Neural crest cell (in vitro differentiated cells): ENCODE results near the genes ARL17A and NPEPPS.

DNA sequence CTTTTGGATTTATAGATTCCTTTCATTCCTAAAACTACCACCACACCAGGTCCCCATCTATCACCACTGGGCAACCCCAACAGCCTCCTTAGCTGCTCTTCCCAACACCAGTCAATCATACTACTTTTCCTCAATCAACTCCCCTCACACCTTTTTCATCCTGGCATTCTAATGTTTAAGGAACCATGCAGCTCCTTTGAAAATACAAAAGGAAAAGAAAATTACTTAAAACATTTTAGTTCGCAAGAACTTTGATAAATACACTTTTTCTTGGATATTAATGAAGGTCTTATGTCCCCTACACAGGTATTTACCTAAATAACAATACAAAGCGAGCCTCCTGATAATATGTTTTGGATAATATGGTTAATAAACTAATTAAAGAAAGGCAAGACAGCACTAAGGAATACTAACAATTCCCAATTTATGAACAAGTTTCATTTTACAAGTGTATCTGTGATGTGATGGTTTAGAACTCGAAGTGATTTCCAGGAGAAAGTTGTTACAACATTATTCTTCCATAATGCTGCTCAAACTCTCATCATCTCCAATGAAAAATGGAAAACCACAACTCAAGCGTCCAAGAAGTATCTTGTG lies 94.9 kb downstream of the KANSL1 start:
- PRO-cap = no peak

DNA sequence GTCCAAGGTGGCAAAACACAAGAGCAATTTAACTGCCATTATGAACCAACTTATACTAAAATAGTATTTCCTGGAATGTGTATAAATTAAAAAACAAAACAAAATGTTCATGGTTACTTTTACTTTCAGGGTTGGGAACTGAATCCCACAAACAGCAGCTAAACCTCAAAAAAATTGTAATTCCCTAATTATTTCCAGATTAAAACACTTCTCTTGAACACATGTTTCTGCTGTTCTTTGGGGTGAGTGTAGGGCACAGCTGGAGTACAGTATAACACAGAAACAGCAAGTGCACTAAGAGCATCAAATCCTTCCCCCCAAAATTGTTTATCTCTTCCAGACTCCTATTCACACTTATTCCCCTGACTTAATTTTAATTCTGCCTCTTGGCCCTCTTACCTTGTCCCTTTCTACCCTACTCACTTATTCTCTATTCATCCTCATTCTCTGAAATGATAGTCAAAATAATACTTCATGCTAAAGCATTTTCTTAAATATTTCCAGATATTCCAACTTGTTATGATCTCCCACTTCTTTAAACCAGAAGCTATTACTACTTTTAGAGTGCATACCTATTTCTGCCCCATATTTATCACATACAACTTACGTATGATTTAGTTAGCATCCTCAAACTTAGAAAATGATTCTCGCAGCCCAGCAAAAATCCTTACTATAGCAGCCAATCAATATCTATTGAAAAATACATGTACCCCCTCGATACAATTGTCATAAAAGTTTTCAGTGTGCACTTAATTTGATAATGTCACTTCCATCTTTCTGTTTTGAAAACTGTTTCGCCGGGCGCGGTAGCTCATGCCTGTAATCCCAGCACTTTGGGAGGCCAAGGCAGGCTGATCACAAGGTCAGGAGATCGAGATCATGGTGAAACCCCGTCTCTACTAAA lies 56.2 kb downstream of the KANSL1 start:
- PRO-cap = no peak

DNA sequence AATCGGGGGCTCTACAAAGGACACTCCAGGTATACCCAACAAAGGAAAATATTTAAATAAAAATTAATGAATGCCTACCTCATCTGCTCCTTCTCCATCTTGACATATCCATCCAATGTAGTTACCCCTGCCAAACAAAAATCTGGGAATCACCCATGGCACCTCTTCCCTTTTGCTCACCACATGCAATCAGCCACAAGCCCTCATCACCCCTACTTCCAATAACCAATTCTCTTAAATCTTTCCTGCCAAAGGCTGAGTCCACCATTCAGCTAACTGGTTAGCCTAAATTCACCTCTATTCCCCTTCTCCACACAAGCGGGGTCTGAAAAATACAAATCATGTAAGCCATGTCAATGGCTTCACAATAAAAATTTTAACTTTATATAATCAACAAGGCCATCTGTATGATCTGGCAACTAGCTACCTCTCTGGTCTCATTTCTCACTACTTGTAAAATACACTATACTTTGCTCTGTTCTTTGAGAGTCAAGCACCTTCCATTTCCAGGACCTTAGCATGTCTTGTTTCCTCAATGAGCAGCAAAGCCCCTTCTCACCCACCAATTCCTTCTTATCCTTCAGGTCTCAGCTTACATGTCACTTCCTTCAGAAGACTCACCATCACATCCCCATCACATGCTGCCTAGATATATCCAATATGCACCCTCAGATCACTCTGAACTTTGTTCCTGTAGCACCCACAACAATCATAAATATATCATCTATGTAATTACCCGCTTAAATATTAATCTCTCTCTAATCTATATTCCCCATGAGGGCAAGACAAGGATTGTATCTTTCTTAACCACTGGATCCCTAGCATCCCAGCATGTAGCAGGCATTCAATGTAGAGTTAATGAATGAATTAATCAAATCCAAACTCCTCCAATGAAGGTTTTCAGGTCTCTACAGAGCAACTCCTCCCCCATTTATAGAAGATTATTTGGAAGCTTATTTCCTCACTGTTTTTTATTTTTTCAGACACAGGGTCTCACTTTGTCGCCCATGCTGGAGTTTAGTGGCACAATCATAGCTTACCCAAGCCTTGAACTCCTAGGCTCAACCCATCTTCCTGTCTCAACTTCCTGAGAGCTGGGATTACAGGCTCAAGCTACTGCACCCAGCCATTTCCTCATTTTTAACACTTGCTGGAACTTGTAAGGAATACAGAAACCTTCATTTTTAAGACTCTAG lies 30.4 kb downstream of the KANSL1 start:
- PRO-cap = no peak

DNA sequence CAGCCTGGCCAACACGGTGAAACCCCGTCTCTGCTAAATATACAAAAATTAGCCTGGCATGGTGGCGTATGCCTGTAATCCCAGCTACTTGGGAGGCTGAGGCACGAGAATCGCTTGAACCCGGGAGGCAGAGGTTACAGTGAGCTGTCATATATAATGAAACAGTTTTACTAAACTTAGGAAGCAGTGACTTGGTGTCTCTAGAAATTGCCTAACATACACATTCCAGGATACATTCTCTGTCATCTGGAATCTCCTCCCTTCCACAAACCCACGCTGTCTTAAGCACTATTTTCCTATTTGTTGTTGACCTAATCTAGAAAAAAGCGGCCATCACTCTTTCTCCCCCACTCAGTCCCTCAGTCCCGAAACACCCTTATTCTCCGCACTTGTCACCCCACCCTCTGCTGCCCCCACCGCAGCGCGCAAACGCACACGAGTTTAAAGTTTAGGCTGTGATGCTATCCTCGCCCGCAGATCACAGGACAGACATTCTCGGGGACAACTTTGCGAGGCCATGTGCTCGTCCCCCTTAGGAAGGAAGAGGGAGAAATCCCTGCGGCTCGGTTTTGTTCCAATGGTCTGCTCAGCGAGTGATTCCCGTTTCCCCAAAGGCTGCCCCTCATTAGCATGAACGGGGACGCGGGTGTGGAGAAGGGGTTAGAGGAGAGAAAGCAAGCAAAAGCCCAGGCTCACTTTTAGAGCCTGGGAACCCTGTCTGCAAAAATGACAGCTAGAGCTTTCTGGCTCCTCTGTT lies 28.9 kb upstream of the LRRC37A start:
- PRO-cap = bidirectional peak, plus-strand start at position 474 of the sequence, minus-strand start at position 341 of the sequence

- PRO-cap = no peak
Measured at GRCh38 chr17:46579533-46579816, at the start of gene ARL17A. TSS of gene ARL17A (minus strand) at chr17:46579691.

DNA sequence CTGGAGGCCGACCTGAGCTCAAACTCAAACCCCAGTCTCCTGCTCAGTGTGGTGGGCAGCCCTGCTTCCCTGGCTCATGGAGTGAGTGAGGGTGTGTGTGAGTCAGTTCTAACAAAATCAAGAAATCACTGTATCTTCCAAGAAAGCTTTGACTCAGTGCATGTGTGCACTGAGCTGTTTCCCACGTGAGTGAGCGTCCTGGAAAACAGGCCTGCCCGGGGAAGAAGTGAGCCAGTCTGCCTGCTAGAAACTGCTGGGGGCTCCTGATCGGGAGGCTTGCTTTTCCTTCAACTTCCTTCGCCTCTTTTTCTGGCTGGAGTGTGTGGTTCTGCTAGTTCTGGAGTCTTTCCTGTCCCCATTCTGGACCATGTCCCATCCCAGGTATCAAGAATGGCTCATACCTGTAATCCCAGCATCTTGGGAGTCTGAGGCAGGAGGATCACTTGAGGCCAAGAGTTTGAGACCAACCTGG lies 15.1 kb upstream of the WNT3 start:
- PRO-cap = no peak

DNA sequence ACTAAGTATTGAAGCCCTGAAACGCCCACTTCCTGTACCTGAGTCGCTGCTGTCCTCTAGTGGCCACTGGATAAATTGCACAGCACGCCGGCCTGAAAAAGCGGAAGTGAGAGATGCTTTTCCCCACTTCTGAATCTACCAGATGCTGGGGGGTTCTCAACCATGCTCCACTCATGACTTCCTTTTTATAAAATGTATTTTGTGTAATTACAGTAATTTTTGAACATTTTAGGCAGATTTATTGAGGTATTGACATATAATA lies 22.1 kb upstream of the RPRML start:
- PRO-cap = no peak

DNA sequence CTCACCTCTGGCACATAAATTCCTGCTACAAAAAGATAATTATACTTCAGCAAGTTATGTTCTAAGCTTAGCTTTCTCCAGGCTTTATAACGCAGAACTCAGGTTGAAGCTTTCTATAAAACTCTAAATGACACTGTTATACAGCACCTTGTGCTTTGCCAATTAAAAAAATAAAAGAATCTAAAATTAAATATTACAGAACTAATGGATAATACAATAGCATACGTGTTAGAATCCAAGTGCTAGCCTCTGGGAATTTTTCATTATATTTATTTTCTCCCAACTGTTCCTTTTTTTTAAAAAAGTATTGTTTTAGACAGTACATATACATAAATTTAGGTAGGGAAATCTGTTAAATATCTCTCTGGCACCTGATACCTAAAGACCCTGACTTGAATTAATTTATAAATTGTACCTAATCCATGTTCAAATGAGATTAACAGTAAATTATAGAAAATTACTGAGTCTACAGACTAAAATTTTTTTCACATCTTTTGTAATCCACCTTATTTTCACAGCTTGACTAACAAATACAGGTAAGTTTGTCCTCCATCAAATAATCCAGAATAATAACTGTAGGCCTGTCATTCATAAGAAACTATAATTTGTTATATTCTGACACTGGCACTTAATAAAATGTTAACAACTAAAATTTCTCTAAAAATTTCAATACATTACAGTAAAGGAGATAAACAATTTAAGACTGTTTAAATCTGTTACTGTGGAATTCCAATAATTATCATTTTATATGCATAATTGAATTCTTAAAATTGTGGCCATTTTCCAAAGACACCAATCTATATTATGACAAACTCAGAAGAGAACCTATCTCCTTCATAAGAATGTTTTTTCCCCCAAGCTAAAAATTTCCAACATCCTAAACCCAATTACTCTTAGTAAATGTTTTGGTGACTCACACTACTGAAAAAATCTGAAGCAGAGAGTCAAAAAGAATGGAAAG lies 69.9 kb downstream of the CDC27 start:
- PRO-cap = no peak

- PRO-cap = no peak
Measured at GRCh38 chr17:47223521-47223860, 14.3 kb downstream of the MYL4 start.

GRCh38 chr17:47265770-47266755 lies 12.4 kb downstream of the ITGB3 start:
- PRO-cap = no peak

GRCh38 chr17:47276855-47277423 lies 23.3 kb downstream of the ITGB3 start:
- PRO-cap = no peak

GRCh38 chr17:47530799-47531845 lies at the start of gene NPEPPS:
TSS of gene NPEPPS (plus strand) at chr17:47531108.
- PRO-cap = bidirectional peak, plus-strand start at chr17:47531191, minus-strand start at chr17:47530992; unidirectional peak, plus-strand start at chr17:47531413

DNA sequence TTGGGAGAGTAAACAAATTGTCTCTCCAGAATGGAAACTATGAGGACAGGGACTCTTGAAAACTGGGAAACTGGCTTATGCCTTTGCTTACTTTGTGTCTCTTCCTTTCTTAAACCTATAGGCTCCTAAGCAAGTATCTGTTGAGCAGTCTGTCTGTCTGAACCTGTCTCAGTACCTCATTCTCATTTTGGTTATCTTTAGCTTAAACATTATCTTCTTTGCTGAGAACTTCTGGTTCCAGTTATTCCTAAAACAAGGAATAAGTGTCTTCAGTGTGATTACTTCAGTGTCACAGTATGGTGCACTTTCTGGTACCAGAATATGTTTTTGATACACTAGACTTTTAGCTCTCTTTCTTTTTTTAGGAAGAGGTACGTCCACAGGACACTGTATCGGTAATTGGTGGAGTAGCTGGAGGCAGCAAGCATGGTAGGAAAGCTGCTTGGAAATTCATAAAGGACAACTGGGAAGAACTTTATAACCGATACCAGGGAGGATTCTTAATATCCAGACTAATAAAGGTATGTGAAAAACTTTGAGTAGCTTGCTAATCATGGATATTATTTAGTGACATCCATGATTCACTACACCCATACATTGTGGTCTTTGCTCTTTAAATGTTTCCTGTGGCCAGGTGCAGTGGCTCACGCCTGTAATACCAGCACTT lies 30.9 kb upstream of the KPNB1 start:
- PRO-cap = no peak

- PRO-cap = no peak
Measured at GRCh38 chr17:47654909-47655248, 5.2 kb downstream of the KPNB1 start.

GRCh38 chr17:47685393-47685829 lies 8.6 kb upstream of the TBKBP1 start:
- PRO-cap = no peak

DNA sequence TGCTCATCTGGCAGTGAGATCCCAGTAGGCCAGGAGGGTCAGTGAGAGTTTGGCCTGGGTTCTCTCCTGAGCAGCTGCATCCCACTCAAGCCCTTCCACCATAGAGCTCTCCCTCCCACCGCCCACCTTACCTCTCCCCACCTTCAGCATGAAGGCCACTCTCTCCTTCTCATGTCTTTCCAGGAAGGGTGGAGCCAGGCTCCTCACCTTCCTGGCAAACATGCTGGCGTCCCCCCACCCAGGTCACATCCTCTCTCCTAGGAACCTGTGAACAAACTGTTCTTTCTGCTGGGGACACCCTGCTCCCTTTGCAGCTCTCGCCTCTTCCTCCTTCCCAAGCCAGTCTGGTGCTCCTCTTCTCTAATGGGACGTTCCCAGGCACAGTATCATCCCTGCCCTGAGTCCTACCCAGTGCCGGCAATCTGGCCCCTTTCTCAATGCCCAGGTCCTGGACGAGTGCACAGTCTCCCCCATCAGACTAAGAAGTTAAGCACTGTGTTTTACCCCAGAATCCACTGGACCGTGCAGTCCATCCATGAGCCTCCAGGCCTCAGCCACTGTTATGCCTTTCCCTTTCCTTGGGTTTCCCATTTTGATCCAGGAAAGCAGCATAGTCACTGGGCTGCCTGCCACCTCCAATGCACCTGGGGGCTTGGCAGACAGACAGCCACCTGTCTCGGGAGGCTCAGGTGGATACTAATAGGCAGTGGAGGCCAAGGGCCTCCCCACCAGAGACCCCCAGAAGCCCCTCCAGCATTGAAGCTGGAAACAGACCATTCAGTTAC lies 12.7 kb upstream of the SP2 start:
- PRO-cap = no peak

GRCh38 chr17:47987187-47988112 lies 16.5 kb downstream of the CDK5RAP3 start:
- PRO-cap = no peak

DNA sequence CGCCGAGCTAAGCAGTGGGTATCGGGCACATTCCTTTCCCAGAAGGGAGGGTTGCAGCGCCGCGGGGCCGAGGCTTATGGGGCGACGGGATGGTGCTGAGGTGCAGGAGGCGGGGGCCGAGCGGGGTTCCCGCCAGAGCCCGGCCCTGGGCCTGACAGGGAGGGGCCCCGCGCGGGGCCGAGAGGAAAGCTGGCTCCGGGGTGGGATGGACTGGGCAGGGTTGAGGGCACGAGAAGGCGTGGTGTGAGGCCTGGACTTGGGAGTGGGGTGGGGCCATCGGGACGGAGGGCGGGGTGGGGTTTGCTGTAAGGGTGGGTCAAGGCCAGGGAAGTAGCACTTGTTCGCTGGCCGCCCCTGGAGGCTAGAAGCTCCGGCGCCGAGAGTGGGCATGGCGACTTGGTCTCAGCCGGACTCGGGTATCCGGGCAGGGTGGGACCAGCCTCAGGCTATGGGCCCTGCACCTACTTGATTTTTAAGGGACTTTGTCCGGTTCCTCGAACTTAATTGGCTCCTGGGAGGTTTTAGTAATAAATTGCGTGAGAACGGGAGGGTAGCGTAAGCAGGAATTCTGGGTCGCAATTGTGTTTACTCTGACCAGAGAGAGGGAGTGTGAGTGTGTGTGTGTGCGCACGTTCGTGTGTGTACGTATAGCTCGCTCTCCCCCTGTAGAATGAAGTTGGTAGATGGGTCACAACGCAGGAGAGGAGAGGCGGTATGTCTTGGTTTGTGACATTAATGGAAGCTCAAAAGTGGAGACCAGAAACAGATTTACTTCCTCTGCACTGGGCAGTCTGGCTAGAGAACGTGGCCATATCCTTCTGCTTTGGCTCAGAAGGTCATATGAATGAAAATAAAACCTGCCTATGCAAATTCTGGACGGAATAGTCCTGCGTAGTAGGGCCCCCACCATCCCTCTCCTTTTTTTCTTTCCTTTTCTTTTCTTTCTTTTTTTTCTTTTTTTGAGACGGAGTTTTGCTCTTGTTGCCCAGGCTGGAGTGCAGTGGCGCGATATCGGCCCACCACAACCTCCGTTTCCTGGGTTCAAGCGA lies 614 bp downstream of the NFE2L1 start:
- PRO-cap = bidirectional peak, plus-strand start at position 364 of the sequence, minus-strand start at position 153 of the sequence; bidirectional peak, plus-strand start at position 682 of the sequence, minus-strand start at position 672 of the sequence

DNA sequence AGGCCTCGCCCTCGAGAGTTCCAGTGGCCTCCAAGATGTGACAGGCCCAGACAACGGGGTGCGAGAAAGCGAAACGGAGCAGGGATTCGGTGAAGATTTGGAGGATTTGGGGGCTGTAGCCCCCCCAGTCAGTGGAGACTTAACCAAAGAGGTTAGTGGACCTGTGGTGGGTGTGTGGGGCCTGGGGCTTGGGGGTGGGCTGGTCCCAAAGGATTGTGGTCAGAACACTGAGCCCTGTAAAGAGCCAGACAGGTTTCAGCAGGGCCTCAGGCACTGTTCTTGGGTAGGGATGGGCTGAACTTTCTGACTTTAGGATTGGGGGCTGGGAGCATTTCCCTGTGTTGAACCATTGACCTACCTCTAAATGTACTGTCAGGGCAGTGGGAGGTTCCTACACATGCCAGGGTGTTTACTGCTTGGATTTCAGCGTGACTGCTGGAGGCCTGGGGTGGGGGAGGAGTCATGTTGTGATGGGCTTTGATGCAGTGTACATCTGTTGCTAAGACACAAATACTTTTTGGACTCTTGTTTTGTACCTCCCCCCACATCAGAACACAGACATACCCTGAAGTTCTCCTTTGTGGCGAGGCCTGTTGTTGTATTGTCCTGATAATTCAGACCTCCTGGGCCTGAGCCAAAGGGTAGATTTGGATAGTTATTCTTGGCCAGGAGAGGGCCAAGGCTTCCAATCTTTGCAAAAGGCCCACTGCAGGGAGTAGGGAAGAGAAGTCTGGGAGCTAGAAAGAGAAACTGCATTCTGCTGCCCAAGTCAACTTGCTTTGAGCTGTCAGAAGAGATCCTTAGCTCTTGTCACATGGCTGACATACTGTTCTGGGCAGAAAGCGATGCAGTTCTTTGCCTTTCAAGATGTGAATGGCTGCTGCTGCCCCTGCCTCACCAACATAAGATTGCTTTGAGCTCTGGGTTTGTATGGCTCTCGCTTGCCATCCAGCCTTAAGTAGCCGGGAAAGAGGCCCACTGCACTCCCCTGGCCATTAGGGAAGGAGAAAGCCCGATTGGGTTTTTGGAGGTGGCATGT lies 3.6 kb downstream of the NFE2L1 start:
- PRO-cap = no peak

GRCh38 chr17:48055404-48056151 lies 7.4 kb downstream of the NFE2L1 start:
- PRO-cap = no peak